ENCODE results near the gene ZNG1A.

GRCh38 chr9:14502-15150, 14.6 kb downstream of the WASHC1 start:
- PRO-cap: no peak

GRCh38 chr9:178559-179495, at the start of gene ZNG1A:
Gene ZNG1A (minus strand): TSS chr9:179056.
- PRO-cap: no peak

DNA sequence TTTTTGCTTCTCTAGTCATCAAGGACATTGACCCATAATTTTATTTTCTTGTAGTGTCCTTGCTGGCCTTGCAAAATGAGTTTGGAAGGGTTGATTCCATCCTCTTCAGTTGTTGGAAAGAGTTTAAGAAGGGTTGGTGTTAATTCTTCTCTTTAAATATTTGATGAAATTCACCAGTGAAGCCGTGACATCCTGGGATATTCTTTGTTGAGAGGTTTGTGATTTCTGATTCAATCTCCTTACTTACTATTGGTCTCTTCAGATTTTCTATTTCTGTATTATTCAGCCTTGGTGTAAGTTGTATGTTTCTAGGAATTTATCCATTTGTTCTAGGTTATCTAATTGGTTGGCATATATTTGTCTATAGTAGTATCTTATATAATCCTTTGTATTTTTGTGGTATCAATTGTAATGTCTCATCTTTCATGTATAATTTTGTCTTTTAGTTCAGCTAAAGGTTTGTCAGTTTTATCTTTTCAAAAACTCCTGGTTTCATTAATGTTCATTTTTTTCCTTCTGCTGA, 36.0 kb downstream of the KANK1 start:
- PRO-cap: no peak

DNA sequence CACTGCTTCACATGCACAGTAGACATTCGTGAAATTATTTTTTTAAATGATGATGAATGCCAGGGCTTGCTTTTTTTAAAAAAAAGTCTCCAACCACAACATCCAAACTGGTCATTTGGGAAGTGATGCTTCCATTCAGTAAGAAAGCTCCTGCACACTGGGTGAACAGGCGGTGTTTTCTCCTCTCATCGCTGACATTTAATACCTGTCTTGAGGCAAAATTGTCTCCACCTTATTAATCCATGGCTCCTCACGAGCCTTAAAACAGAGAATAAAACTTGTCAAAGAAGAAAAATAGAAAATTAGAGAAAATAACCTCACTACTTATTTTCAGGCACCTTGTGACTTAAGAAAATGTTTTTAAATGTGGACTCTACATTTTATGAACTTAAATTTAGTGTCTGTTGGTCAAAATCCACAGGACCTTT, 114.2 kb downstream of the KANK1 start:
- PRO-cap: no peak

GRCh38 chr9:694414-695487, 146.7 kb upstream of the DMRT1 start:
- PRO-cap: no peak

- PRO-cap: no peak
These were observed 135.4 kb upstream of the DMRT1 start for GRCh38 chr9:706089-706584.

DNA sequence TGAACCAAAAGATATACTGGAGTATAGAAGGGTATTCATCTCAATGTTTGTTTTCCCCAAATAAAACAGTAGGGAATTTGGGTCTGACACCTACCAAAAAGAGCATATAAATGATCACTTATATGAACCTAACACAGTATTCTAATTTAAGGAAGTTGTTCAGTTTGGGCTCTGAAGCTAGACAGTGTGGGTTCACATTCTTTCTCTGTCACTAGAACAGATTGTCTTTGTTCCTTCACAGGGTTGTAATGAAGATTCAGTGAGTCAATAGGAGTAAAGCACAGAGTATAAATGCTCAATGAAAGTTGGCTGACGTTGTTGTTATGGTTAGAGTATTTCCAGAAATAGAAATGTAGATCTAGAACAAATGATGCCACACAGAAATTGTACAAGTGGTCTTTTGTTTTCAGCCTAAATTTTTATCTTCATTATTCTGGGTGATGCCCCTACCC, 125.5 kb upstream of the DMRT1 start:
- PRO-cap: no peak

DNA sequence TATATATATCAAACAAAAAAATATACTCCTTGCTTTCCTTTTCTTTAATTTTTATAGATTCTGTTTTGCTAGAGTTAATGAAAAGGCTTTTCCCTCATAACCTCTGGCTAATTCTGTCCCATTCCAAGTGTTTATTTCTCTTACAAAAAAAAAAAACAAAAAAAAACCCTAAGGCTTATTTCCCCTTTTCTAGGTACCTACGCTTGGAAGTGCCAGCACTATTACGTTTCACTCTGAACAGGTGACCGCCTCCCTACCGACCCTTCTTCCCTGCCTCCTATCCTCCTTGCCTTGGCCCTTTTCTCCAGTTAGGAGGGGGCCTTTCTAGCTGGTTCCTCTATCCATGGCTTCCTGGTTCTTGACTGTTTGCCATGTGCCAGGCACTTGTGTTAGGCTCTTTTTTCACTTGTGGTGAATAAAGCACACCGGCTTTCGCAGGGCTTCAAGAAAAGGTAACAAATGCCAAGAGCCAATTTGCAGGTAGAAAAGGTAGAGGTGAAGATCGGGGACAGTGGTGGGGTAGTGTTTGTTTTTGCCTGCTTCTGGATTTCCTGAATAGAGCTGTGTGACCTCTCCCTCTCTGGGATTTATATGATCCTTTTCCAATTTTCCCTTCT, 23.3 kb upstream of the DMRT1 start:
- PRO-cap: no peak

DNA sequence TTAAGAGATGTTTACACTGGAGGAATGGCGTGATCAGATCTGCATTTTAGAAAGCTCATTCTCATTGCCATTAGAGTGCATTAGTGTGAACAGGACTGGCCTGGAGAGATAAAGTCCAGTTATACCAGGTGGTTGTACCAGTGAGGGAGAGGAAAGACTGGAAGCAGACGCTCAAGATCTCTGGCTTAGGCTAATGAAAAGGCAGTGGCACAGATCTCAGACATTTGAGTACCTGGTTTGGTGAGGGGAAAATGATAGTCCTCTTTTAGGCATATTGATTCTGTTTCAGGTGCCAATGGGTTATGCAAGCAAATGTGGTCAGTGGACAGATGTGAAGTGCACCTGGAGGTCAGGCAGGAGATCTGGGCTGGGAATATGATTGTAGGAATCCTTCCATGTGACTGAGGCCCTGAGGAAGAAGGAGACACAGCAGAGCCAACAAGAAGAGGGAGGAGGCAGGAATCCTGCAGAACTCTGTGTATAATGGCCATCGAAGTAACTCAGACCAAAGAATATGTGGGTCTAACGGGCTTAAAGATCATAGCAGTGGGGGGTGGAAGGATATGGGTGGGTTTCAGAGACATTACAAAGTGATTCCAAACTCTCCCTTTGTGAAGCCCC, 63.7 kb upstream of the SMARCA2 start:
- PRO-cap: no peak

DNA sequence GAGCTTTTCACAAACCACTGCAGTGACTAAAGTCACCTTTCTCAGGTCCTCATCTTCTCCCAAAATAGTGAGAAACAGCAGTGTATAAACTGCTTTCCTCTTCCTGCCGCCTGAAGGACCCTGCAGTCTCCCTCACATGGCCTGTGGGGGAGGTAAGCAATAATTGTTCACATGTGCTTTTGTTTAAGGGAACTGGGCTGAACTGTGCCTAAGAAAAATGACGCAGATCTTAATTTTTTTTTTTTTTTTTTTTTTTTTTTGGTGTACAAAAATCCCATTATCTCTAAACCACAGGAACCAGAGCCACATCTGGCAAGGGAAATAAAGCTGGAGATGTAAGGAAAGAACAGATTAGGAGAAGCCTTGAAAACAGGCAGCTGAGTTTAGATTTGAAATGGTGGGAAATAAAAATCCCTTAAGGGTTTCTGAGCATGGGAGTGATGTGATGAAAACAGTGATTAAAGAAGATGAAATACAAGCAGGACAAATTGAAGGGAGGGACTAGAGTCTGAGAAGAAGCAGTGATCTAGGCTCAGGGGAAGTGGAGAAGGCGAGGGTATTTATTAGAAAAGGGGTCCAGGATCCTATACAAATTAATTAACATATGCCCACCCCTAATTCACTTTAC, 131.6 kb upstream of the VLDLR start:
- PRO-cap: no peak

DNA sequence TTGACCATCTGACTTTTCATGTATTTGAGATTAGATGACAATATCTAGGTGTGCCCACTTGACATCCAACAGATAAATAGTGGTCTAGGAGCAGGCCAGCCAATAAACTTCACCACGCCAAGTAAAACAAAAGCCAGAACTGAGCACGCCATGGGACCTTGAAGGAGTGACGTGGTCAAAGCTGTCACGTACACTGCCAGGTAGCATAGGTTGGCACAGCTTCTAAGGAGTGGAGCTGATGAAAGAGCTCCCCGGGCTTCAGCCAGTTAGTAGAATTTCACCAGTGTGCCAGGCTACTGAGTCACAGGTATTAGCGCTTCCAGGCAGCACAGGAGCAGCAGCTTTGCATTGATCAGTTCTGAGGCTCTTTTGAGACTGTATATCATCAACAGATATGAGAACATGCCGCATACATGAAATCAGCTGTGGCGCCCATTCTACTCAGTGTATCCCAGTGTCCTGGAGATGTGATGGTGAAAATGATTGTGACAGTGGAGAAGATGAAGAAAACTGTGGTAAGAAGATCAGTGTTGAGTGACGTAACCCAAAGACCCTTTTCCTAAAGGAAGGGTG, 19.5 kb downstream of the VLDLR start:
- PRO-cap: no peak

DNA sequence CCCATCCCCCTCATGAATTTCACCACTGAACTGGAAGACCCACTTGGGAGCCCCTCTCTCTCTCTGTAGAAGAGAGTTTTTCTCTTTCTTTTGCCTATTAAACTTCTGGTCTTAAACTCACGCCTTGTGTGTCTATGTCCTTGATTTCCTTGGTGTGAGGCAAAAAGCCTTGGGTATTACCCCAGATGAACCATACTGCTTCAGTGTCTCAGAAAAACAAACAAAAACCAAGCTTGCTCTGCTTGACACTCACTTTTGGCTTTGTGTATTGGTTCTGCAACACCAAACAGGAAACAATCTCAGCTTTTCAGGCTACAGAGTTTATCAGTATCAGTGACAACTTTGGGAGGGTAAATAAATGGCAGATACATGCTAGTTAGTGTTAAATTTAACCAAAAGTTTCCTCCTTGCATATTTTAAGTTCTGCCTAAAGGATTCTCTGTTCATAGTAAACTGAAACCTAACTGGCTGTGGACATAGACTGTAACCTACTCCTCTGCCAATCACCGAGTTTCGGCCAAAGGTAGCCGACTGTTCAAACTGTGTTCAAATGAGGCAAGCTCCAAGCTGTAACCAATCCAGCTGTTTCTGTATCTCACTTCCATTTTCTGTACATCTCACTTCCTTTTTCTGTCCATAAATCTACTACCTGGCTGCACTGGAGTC, 43.9 kb downstream of the KCNV2 start:
- PRO-cap: no peak

DNA sequence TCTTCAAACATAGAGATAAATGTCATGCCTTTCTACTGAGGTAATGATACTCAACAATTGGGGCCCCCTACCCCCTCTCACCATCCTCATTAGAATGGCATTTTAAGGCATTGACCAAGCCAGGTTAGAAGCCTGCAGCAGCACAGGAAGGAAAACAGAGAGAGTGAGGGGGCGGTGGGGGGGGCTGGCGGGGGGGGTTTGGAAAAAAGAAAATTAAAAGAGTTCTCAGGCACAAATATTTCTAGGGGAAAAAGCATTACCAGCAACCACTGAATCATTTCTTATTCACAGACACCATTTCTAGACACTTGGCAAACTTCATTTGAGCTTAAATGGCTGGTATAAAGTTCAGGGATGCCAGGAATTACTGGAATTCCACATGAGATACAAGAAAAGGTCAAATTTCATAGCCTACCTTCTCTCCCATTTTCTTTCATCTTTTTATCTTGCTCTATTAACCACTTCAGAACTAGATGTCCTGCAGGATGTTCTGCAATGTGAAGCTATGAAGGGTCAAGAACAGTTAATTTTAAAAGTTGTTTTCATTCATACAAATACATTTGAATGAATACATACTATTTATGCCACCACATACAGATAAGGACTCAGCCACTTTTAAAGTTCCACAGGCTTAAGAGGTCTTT, 33.8 kb downstream of the PUM3 start:
- PRO-cap: no peak

- PRO-cap: no peak
These were observed 50.4 kb downstream of the RFX3 start for GRCh38 chr9:3475210-3475912.

DNA sequence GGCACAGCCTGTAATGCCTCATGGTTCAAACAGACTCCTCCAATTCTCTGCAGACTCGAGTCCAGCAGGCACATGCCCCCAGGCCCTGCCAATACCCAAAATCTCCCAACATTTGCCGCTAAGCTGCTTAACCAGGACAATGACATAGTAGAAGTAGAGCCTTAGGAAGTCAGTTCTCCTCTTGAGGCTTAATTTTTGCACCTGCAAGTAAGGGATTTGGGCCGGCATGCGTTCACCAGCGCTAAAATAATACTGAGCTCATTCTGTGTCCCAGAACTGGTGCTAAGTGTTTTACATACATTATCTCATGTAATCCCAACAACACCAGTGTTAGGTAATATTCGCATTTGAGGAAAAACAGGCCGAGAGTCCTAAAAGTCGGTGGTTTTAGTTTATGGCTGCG, 1.4 kb upstream of the RFX3 start:
- PRO-cap: bidirectional peak, plus-strand start at position 32 of the sequence, minus-strand start outside the sequence; bidirectional peak, plus-strand start at position 139 of the sequence, minus-strand start at position 141 of the sequence

GRCh38 chr9:3721864-3722210, 196.0 kb upstream of the RFX3 start:
- PRO-cap: no peak

DNA sequence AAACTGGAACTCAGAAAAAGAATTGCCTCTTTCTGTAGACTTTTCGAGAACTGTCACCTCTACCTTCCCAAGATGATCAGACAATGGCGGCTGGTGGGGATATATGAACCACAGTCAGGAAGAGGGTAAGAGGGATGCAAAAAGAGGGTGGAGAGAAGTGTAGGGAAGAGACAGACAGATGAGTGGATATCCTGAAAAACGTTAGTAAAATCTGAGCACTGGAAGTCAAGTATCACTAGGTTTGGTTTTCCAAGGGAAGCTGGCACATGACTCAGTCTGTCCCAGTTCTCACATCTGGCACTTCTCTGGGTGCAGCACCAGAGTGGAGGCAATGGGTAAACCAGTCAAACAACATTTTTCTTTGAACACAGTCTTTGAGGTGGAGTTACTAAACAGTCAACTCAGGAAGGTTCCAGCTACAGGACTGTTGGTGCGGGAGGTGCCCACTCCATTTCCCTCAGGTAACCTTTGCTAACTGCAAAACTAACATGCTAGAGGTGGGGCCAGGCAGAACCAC, 301.3 kb upstream of the RFX3 start:
- PRO-cap: no peak

DNA sequence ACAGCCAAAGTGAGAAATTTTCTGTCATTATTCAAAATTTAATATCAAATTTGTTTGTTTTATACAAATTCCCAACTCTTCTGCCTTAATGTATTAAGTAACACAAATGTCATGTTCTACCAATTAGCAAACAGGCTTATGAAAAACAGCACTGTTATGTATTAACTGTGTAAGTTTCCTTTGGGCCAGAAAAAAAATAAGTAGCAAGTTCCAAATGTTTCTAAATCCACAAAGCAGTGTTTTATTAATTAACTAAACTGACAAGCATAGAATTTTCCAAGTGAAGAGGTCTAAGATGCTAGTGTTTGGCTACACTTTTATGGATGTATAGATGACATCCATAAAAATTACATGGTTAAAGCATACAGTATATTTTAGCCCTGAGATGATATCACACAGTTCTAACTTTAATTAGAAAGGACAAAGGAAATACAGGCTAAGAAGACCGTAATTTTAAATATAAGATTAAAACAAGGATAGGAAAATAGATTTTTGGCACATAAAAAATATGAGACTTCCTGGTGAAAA, 234.4 kb downstream of the GLIS3 start:
- PRO-cap: no peak

- PRO-cap: no peak
These were observed 86.5 kb downstream of the GLIS3 start for GRCh38 chr9:4213202-4213948.

DNA sequence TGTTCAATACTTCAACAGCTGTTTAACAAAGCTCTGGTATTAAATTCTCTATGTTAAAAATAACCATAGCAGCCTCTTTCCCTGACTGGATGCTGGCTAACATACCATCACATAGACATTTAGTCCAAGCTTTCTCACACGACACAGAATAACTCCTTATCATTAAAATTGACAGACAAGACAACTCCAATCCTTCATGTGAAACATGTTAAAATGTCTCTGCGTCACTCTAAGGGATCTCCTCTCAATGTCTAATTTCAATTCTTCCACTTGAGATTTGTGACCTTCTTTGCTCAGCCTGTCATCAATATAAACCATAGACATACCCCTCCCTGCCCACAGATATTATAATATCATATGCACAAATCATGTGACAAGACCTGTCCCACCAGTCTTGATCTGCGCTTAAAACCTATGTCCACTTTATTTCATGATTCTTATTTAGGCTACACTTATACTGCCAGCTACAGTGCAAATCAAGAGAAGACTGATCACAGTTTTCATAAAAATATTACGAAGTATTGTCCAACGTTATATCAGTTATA, 30.8 kb downstream of the GLIS3 start:
- PRO-cap: no peak